Placental epithelial cell (primary cell): ENCODE measurements around a stretch of chr18.

DNA sequence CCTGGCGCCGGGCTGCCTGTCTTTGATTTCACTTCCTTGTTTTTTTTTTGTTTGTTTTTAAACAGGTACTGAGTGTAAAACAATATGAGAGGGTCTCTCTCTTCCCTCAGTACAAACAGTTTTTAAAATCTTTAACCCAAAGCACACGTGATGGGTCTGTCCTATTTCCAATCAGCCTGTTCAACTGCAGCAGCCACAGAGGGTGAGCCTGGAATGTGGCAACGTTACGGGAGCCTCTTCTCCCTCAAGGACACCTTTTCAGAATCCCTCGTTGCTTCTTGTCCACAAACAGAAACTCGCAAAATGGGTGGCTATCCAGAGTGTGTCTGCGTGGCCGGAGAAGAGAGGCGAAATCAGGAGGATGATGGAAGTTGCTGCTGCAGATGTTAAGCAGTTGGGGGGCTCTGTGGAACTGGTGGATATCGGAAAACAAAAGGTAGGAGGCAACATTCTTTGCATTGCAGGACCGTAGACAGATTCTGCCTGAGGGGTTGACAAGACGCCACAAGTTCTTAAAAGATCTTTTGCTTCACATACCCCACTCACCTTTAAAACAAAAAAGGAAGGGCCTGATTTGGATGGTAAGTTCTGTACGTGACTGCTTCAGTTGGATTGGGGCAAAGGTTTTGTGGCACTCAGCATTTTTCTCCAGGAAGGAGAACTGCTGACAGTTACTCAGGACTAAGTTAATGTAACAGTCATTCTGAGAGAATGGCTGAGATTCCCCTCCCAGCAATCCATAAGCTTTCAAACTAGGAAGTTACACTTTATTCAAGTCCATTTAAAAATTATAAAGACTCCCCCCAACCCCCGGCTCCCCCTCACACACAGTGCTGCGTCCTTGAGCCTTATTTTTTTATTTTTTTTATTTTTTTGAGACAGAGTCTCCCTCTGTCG lies 5.1 kb downstream of the CNDP2 start:
- CAGE, long polyA plus RNA: no peak

- CAGE, long polyA plus RNA: no peak
These were observed 199.5 kb downstream of the ZNF407 start for GRCh38 chr18:74796942-74797816.

DNA sequence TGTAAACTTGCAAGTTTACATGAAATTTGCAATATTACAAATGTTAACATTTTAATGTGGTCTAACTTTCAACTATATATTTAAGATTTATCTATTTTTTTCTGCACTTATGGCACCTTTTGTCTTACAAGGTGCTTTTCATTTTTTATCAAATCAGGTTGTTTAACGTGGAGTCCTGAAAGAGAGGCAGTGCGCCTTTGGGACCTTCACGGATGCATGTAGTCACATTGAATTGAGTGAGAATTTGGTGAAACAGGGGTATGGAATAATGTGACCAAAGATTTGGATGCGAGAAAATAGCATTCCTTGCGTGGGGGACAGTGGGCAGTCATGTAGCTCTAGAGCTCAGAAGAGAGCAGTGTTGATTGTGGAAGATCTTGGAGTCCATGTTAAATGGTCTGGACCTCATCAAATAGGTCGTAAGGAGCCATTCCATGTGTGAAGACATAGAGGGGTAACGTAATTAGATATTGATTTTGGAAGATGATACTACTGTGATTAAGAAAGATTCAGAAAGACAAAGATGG lies 231.0 kb downstream of the PTGR3 start:
- CAGE, long polyA plus RNA: no peak

- CAGE, long polyA plus RNA: no peak
These were observed 41.1 kb downstream of the PTGR3 start for GRCh38 chr18:75167509-75168473.

DNA sequence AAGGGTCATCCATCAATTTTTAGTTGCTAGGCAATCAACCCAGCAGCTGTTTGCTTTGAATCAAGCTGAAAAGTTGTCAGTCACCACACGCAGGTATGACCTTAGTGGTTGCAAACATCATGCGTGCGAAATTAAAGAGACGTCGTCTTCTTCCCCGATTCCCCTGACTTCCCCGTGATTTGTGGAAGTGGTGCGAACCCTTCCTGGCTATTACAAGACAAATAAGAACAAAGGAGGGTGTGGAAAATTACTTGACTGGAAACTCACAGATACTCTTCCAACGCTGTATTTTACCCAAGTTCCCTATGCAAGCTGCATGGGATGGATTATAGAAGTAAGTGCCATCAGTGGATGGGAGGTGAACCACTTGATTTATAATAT lies 20.0 kb downstream of the TSHZ1 start:
- CAGE, long polyA plus RNA: no peak

DNA sequence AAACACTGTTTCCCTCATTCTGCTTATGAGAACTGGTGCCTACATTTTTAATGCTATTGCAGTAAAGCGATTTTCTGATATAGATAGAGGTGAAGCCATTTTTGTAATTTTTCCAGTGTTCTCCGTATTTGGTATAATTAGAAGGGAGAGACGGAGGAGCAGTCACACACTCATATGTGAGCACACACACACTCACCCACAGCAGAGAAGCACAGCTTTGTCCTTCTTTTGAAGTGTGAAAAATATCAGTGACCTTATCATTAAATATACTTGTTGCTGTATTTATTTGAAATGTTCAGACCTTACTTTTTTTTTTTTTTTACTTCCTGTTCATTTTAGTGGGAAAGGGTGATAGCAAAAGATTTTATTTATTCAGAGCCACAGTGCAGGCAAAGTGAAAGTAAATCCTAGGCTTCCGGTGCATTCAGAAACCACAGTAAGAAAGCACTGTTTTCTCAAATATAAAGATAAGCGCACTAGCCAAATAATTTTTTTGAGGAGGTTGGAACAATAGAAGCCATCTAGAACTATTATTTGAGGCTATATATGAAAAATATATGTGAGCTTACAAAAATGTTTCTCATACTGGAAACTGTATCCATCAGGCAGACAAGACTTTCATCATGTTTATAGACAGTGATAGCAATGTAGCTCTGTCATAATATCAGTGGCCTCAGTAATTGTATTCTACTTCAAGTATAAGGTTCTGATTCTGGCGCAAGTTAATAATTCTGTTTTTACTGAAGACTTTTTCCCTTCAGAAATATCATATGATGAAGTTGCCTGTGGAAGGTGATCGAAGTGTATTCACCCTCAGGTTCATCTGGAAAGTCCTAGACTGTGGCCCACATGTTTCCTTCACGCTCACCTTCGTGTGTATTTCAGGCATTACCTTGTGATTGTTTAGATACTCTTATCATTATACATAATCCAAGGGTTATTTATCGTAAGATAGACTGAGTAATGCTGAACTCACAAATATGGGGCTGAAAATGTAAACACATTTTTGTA lies 37.3 kb downstream of the TSHZ1 start:
- CAGE, long polyA plus RNA: no peak

DNA sequence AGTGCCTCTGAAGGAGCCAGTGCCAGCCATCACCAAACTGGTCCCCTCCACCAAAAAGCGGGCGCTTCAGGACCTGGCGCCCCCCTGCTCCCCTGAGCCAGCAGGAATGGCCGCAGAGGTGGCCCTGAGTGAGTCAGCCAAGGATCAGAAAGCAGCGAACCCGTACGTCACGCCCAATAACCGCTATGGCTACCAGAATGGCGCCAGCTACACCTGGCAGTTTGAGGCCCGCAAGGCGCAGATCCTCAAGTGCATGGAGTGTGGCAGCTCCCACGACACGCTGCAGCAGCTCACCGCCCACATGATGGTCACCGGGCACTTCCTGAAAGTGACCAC lies 75.8 kb downstream of the TSHZ1 start:
- CAGE, long polyA plus RNA: no peak

- CAGE, long polyA plus RNA: no peak
These were observed 20.2 kb downstream of the SMIM21 start for GRCh38 chr18:75407240-75407805.

- CAGE, long polyA plus RNA: no peak
These were observed 227.5 kb upstream of the SMIM21 start for GRCh38 chr18:75655096-75655345.

DNA sequence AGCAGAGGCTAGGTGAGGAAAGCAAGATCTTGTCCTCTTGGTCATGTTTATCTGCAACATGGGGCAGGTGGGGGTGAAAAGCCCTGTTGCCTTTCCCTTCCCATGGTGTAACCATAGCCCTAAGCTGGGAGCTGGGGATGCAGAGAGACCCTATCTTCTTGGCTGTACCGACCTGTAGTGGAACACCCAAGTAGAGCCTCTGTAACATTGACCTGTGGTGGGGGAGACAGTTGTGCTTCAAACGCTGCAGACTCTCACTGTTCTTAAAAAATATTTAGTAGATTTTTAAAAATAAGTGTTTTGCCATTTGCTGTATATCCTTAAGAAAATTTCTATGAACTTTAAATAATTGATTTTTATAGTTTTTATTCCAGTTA lies 247.3 kb upstream of the SMIM21 start:
- CAGE, long polyA plus RNA: no peak

DNA sequence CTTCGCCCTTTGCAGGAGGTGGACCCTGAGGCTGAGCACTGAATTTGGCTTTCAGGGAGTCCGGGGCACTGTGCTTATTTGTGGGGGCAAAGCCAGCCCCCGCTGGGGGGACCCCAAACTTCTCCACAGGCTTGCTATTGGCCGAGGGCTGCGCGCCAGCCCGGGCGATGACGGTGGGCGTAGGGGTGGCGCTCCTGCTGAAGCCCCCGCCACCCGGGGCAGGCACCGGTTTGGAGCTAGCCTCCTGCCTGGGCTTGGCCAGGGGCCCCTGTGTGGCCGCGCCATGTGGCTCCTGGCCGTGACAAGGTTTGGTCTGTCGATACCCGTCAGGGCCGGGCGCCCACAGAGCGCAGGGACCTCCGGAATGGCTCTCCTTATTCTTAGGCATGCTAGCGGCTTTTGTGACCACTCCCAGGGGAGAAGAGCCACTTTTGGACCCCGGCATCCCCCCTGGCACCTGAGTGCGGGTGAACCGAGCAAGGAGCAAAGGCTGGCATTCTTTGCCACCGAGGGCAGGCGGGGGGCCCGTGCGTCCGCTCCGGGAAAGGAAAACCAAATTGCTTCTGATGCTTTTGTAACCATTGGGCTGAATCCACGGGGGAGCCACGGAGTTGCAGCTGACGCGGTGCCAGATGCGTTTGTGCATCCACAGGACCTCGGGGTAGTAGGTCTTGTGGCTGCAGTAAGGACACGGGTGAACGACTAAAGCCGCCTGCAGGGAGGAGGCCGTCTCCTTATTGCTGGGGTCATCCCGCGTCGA lies 115.7 kb downstream of the ZNF516 start:
- CAGE, long polyA plus RNA: no peak

- CAGE, long polyA plus RNA: no peak
These were observed 96.5 kb downstream of the ZNF516 start for GRCh38 chr18:76398206-76399356.

DNA sequence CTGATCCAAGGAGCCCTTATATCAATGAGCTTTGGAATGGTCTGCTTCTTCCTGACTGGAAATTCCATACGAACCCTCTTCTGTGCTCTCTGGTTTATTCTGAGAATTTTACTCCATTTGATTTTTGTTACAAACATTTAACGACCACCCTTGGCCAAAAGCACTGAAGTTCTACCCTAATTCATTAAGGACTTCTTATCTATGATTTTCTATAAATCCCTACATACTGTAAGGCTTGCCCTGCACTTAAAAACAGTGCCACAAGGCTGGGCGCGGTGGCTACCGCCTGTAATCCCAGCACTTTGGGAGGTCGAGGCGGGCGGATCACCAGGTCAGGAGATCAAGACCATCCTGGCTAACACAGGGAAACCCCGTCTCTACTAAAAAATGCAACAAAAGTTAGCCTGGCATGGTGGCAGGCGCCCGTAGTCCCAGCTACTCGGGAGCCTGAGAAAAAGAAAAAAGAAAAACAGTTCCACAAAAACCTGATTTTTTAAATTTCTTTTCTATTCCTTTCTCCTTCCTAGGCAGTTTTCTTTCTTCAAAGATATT lies 24.5 kb downstream of the ZNF516 start:
- CAGE, long polyA plus RNA: no peak

GRCh38 chr18:76483096-76484135 lies 11.6 kb downstream of the ZNF516 start:
- CAGE, long polyA plus RNA: no peak

- CAGE, long polyA plus RNA: no peak
These were observed 1.6 kb downstream of the ZNF516 start for GRCh38 chr18:76493521-76493815.

DNA sequence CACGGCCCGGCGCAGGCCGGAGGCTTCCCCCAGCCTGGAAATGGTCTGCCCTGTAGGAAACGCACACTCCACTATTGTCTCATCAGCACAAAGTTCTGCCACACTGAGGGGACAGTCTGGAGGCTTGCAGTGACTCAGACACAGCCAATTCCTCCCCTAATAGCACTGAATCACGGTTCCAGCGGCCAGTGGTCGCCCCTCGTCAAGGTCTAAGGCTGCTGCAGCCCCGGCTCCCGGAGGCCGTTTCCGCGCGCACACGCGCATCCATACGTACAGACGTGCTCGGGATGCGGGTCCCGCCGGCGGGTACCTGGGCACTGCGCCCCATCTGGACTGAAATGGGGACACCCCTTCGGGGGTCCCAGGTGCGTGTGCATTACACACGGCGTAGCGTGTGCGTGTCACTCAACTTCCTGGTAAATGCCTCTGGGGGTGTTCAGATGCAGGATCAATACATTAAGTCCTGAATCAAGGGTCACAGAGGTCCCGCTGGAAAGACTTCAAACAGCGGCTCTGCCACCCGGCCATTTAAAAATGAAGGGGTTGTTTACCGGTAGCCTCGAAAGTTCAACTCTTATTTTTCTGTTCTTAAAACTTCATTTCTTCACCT lies 485 bp upstream of the ZNF516 start:
- CAGE, long polyA plus RNA: no peak

- CAGE, long polyA plus RNA: no peak
These were observed 1.5 kb upstream of the ZNF516 start for GRCh38 chr18:76496584-76496893.

DNA sequence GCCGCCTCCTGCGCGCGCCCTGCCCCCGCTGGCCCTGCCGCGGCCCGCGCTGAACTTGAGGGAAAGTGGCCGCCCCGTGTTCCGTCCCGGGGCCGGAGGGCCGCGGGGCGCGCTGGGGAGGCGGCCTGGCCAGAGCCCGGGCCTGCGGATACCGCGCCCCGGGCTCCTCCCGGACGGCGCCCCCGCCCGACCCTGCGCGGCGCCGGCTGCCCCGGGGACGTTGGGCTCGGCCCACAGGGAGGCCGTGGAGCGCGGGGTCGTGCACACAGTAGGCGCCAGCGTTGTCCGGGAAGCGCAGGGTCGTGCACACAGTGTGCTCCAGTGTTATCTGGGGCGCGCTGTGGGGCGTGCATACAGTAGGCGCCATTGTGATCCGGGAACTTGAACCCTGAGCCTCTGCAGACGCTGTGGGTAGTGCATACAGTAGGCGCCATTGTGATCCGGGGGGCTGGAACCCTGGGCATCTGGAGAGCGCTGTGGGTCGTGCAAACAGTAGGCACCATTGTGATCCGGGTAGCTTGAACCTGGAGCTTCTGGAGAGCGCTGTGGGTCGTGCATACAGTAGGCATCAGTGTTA lies 674 bp downstream of the ZNF236 start:
- CAGE, long polyA plus RNA: no peak

DNA sequence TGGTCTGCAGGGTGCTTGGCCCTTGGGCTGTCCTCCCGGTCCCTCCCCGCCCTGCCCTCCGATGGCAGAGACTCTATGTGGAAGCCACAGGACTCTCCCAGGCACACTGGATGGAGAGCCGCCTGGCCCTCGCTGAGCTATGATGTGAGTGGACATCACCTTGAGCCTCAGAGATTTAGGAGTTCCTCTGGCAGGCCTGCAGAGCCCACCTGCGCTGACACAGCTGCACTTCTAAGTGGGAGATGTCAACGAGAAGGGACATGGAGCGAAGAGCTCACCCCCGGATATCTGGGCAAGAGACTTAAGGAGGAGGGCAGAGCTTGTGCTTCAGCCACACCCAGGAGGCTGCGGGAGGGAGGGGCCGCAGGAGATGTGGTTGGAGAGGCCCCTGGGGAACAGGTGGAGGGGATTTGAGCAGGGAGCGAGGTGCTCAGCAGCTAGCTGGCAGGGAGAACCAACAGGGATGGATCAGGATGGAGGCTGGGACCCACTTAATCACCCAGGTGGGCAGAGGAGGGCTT lies 78.5 kb downstream of the MBP start:
- CAGE, long polyA plus RNA: no peak

DNA sequence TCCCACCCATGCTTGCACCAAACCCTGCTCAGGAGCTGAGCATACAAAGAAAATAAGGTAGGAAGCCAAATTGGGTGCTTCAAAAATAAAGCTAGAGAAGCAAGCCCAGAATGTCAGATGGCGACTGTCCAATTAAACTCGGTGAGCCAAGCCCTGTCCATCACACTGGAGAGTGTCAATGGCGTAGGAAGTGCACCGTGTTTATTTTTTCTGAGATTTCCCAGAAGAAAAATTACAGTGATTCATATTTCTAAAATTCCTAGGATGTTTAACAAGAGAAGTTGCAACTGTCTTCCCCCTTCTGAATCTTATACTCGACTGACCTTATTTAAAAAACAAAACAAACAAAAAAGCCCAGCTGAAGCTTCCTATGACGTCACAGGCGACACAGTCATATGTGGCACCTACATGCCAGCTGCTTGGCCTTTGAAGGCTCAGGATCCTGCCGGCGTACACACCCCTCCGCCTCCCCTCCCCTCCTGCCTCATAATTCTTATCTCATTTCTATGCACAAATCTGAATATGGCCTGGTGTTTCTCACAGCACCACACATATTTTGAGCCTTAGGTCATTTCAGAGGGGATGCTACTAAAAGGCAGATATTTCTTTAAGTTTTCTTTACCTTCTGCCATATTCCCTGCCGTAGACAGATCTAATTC lies 60.8 kb downstream of the MBP start:
- CAGE, long polyA plus RNA: no peak